Mesangial cell (primary cell): Measurements from ENCODE around the genes CCNQ, NAA10 and TKTL1.

GRCh38 chrX:151722346-151722780 is 6.5 kb downstream of the FATE1 start:
- RAMPAGE, long total RNA: no peak

- RAMPAGE, long total RNA: no peak
Measured at GRCh38 chrX:152176865-152177712, 38.7 kb upstream of the MAGEA10 start.

GRCh38 chrX:152895565-152896176 is 2.2 kb upstream of the ZNF185 start:
- RAMPAGE, long total RNA: no peak

- RAMPAGE, long total RNA: start-site peak on the plus strand at chrX:153599433-153599461, 12 reads
Measured at GRCh38 chrX:153598789-153600027, at the start of gene CCNQ. TSS of gene CCNQ (minus strand) at chrX:153599139.

DNA sequence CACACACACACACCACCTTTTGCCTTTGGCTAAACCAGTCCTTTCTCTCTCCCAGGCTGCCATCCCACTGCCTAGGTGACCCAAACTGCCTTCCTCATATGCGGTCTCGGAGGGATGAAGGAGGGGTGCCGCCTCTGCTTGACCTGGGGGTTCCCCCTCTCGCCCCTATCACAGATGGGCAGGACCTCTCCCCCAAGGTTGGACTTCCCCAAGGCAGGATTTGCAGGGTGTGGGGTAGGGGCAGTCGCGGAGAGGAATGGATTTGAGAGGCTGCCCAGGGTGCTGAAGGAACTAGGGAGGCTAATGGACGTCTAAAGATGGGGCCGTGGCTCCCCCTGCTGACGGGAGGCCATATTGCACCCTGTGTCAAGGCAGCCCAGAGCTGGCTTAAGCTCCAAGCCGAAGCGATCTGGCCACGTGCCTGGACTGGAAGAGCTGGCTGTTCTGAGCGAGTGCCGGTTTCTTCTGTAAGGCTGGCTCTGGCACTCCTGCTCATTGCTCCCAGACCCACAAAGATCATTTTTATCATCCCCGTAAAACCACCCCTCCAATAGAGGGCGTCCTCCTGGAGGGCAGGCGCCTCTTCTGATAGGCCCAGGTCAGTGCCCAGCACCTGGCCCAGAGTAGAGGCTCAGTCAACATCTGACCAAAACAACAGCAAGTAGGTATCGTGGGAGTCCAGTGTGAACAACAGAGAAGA is 5.7 kb downstream of the PNCK start:
- RAMPAGE, long total RNA: no peak

- RAMPAGE, long total RNA: no peak
Measured at GRCh38 chrX:153673414-153673692, 260 bp downstream of the PNCK start.

DNA sequence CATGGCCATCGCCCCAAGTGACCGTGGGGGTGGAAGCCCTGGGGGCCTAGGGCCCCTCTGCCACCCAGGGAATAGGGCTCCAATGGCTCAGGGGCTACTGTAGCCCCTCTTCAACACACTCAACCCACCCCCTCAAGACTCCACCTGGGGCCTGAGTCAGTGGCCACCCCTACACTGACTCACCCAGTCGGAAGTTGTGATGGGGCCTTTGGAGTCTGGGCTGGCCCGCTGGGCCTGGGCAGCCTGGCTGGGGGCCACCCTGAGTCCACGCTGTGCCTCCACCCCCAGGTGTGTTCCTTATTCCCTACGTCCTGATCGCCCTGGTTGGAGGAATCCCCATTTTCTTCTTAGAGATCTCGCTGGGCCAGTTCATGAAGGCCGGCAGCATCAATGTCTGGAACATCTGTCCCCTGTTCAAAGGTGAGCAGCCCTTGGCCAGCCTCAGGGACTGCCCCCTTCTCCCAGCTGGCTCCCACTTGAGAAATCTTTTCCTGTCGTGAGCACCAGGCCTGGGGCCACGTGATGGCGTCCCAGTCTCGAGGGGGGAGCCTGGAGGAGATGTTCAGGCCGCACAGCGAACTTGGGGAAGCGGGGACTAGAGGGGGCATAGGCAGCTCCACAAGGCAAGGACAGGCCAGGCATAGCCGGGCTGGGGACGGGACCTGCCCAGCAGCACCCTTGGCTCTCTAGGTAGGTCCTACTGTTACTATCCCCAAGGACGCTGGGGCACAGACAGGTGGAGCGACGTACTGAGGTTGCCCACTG is 2.5 kb downstream of the SLC6A8 start:
- RAMPAGE, long total RNA: no peak

- RAMPAGE, long total RNA: no peak
Measured at GRCh38 chrX:153699839-153700404, 12.2 kb downstream of the SLC6A8 start.

- RAMPAGE, long total RNA: no peak
Measured at GRCh38 chrX:153703704-153704496, 16.2 kb downstream of the SLC6A8 start.

GRCh38 chrX:153725067-153725357 is 356 bp downstream of the ABCD1 start:
- RAMPAGE, long total RNA: no peak

DNA sequence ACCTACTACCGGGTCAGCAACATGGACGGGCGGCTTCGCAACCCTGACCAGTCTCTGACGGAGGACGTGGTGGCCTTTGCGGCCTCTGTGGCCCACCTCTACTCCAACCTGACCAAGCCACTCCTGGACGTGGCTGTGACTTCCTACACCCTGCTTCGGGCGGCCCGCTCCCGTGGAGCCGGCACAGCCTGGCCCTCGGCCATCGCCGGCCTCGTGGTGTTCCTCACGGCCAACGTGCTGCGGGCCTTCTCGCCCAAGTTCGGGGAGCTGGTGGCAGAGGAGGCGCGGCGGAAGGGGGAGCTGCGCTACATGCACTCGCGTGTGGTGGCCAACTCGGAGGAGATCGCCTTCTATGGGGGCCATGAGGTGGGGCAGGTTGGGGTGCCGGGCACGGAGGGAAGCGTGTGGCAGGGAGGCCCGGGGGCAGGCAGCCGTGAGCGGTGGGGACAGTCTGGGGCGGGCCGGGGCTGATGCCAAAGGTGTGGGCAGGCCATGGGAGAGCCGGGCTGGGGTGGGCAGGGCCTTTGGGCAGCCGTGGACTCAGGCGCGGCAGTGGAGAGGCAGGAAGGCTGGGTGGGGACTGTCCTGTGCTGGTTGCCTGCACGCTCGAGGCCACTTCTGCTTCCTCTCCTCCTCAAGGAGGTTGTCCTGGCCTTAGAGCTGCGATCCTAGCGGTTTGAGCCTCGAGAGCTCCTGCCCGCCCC is 1.3 kb downstream of the ABCD1 start:
- RAMPAGE, long total RNA: no peak

- RAMPAGE, long total RNA: no peak
Measured at GRCh38 chrX:153744119-153744831, 19.6 kb downstream of the ABCD1 start.

GRCh38 chrX:153824370-153824632 is 6.0 kb downstream of the PDZD4 start:
- RAMPAGE, long total RNA: no peak

- RAMPAGE, long total RNA: no peak
Measured at GRCh38 chrX:153828567-153829301, 1.6 kb downstream of the PDZD4 start.

DNA sequence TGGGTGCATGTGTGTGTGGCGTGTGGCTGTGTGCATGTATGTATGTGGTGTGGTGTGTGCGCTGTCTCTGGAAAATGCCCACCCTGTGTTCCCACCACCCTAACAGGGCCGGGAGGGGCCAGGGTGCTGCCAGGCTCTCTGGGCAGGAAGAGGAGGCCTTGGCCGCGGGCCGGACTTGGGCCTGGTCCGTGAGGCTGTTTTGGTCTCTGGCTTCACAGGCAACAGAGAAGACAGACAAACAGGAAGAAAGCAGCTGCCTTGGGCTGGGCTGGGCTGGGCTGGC is 977 bp upstream of the AVPR2 start:
- RAMPAGE, long total RNA: no peak

GRCh38 chrX:153925212-153925985 is 665 bp downstream of the ARHGAP4 start:
- RAMPAGE, long total RNA: no peak

GRCh38 chrX:153934645-153935469 is at the start of gene NAA10:
TSS of gene NAA10 (minus strand) at chrX:153935037.
- RAMPAGE, long total RNA: start-site peak on the minus strand at chrX:153934984-153935028, 795 reads

- RAMPAGE, long total RNA: no peak
Measured at GRCh38 chrX:153973162-153973794, 724 bp downstream of the TMEM187 start.

GRCh38 chrX:154084378-154085146 is 13.0 kb downstream of the MECP2 start:
- RAMPAGE, long total RNA: no peak

GRCh38 chrX:154295545-154296012 is at the start of gene TKTL1:
TSS of gene TKTL1 (plus strand) at chrX:154295795.
- RAMPAGE, long total RNA: no peak